Parotid gland (tissue), 1 donor: ENCODE data around the genes ZCCHC7 and FRMPD1.

DNA sequence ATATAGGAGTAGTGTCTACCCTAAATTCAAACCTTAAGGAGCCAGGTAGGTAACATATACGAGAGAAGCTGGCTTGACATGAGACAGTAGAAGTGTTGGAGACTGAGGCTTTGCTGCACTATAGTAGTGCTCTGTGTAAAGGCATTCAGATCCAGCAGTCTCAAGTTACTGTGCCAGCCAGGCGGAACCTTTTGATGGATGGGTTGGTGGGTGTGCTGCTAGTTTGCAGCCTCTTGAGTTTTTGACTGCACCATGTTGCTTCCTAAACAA lies 1.4 kb downstream of the CLTA start:
- PRO-cap = no peak

- PRO-cap = no peak
These were observed 61.0 kb upstream of the GNE start for GRCh38 chr9:36319300-36319652.

- PRO-cap = no peak
These were observed 204 bp downstream of the RNF38 start for GRCh38 chr9:36399963-36400166.

DNA sequence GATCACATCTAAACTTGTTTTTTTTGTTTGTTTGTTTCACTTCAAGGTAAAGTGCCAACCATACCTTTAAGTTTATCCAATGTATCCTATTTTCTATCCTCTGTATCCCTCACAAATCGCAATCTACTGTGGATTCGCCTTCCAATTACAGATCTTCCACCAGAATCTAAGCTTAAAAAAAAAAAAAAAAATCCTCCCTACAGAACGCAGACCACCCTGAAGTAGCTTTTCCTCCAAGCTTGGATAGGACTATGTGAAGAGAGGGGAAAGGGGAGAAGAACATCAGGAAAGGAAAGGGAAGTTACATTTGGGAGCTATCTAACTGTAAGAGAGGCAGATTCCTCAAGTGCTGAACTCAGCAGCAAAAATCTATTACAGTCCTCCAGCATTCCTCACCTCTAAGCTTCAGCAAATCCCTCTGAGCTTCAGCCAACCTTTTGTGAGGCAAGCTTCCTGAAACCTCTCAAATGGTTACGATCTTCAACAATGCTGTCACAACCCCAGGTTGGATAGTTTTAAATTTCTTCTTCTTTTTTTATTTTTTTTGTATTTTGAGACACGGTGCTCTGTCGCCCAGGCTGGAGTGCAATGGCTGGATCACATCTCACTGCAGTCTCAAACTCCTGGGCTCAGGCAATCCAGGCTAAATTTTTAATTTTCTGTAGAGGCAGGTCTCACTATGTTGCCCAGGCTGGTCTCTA lies 2.4 kb upstream of the RNF38 start:
- PRO-cap = no peak

GRCh38 chr9:36566626-36567415 lies 5.9 kb upstream of the MELK start:
- PRO-cap = no peak

- PRO-cap = no peak
These were observed 192.8 kb downstream of the MELK start for GRCh38 chr9:36765152-36766174.

DNA sequence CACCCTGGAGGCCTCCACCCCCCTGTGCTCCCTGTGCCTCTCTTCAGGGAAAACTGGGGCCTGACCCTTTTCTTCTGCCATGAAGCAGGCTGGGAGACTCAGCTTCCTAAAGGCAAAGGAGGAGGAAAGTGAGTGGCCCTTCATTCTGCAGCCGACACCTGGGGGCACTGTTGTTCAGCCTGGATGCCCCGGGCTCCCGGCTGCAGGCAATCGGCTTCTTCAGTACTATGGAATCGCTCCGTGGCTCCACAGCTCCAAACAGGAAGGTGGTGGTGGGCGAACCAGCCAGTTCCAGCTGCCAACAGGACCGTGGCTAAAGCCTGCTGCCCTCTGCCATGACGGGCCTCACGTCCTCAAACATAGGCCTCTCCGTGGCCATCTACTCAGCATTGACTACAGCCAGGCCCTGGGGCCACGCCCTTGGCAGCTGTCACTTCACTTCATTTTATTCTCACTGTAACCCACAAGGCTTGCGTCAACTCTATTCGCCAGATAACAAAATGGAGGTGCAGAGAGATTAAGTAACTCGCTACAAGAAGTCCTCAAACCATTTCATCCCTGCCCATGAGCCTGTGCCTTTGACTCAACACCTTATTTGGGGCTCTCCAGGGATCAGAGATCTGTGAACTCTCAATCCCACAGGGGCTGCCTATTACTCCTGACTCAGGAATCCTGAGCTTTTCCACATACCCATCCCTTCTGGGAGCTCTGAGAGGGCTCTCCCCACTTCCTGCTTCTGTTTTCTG lies 38.0 kb downstream of the PAX5 start:
- PRO-cap = no peak

- PRO-cap = no peak
These were observed 2.3 kb upstream of the PAX5 start for GRCh38 chr9:37036274-37036936.

- PRO-cap = unidirectional peak, plus-strand start at chr9:37120587; unidirectional peak, plus-strand start at chr9:37120614
These were observed at the start of gene ZCCHC7 for GRCh38 chr9:37120220-37121370. ZCCHC7 (plus strand) TSS chr9:37120574.

- PRO-cap = no peak
These were observed 52.7 kb upstream of the GRHPR start for GRCh38 chr9:37369800-37370151.

DNA sequence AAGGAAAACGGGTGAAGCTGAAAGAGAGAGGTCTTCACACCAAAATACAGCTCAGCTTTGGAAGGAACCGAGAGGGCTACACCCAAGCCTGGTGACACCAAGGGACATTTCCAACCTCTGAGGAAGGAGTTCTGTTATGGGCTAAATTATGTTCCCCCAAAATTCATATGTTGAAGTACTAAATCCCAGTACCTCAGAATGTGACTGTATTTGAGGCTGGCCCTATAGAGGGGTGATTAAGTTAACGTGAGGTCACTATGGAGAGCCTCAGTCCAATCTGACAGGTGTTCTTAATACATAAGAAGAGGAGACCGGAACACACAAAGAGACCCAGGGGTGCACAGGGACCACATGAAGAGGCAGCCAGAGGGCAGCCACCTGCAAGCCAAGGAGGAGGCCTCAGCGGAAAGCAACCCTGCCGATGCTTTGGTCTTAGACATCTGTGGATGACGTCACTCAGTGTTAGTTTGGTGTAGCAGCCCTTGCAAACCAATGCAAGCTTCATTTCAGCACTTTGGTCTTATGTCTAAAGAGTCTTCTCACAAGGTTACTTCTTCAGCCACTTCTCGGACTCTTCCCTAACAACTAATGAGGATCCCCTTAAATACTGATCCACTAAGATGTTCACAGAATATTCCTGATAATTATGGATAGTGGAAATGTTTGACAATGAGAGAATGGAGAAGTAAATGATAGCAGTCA lies 47.7 kb upstream of the GRHPR start:
- PRO-cap = no peak

DNA sequence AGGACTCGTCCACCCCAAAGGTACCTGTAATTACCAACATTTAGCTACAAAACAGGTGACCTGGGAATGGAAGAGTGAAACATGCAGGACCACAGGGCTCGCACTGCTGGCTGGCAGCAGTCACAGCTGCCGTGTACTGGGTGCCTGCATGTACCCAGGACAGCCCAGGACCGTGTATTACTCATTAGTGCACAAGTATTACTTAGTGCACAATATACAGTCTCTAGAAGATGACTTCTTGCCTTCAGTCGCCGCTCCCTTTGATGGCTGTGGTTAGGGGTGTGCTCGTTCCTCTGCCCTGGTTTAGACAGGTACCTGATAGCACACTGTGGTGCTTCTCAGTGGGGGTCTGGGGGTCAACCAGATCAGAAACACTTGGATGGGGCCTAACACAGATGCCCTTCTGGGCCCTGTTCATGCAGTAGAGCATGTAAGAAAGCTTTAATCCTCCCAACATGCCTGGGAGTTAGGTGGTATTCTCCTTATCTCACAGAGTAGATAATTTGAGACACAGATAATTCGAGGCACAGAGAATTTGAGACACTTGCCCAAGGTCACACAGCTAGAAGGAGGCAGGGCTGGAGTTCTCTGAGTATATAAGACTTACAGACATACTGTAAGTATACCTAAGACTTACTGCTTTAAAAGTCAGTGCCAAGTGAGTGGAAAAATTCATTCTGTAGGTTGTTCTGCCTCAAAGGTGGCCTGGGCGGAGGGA lies 8.9 kb downstream of the GRHPR start:
- PRO-cap = no peak

DNA sequence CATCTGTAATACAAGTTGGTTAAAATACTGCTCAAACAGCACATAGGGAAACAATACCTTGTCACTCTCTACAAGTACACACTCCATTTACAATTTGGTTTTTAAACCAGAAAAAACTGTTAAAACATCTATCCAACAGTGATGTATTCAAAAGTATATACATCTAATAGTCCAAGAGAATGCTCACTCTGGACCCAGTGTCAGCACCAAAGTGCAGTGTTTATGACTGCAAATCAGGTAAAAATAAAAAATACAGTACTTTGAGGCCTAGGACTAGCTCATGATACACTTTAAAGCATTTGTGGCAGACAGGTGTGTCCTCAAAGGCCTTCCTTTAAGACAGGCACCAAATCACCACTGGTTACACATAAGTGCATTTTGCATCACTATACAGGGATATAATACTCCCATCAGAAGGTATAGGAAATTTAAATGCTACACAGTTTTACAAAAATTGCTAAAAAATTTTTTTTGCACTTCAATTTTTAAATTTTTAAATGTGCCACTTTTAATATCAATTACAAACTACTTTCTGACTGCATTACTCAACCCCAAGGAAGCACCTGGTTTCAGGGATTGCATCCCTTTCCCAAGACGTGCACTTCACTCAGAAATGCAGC lies 17.4 kb downstream of the GRHPR start:
- PRO-cap = no peak

DNA sequence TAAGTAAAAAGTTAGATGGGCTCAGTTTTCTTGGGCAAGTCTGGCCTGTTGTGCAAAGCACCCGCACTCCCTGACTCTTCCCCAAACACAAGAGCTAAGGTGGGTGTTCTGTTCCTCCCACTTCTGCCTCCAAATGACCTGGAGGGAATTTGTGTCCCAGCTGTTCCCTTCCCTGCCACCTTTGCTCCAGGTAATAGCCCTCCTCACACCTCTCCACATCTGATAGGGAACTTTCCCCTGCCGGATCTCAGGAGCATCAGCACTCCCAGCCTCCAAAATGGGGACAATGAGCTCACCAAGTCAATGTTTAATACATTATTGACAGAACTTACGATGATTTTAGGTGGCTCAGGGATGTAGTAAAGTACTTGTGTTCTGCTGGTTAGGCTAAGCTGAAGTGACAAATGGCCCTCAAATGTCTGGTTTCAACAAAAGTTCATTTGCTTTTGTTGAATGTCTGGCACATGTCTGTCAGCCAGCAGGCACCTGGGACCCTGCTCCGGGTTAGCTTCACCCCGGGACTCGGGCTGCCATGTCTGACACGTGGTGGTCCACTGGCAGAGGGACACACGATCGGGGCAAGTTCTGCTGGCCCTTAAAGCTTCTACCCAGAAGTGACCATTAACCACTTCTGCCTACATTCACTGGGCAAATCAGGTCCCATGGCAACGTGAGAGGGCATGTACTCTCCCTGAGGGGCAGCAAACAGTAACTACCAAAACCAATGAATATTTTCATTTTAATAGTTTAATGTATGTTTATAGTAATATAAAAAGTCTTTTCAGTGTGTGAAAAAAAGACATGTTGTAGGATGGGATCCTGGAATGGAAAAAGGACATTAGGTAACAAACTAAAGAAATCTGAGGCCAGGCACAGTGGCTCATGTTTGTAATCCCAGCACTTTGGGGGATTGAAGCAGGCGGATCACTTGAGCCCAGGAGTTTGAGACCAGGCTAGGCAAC lies 23.7 kb downstream of the POLR1E start:
- PRO-cap = no peak

DNA sequence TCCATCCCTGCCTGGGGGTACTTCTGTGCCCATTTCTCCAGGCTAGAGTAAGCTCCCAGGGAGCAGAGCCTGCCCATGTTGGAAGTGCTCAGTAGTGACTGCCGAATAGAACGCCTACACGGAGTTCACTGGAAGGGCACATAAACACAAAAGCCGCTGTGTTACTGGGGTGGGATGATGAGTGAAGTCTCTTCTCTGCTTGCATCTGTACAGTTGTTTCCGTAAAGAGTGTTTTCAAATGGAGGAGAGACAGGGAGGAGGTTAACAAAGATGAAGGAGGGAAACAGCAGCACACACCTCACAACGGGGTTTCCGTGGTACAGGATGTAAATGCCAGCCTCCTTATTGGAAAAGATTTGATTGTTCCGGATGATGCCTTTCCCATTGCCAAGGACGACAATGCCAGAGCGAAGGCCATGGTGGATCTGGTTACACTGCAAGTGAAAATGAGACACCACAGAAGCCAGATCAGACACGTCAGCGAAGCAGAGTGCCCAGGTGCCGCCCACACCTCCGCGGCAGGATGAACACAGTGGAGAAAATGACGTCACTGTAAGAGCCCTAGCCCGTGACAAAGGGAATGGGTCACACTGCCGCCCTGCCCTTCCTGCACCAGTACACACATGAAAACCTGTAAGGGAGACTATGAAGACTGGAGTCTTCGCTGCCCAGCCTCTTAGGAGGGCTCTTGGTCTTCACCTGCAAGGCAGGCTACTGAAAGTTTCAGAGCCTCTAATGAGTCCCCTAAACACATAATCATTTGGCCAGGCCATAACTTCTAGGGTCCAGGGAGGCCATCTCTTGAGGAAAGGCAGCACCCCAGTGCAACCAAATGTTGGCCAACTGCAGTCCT lies 43.3 kb downstream of the POLR1E start:
- PRO-cap = no peak

DNA sequence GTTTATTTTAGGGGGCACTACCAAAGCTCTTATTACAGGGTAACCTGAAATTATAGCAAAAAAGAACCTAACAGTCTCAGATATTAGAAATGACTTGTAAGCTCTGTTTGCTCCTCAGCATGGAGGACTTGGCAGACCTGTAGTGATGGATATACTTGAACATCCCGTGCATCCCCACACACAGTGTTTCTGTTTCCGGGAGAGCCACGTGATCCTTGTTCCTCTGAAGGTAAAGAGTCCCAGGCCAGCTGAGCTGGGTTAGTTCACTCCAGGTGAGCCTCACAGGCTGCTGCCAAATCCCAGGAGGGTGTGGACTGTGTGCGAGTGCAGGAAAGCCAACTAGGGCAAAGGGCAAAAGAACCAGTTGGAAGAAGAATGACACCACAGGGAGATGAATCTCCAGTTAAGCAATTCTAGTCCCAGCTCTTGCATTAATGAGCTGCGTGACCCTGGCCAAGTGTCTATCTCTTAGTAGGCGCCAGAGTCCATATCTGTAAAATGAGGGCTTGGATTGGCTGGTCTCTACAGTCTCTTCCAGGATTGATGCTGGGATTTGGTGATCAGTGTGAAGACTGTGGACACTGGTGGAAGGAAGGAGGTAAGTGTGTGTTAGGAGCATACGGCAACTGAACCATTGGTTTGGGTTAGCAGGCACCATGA lies 10.5 kb upstream of the TOMM5 start:
- PRO-cap = no peak

- PRO-cap = no peak
These were observed at the start of gene FRMPD1 for GRCh38 chr9:37650547-37651666. FRMPD1 (plus strand) TSS chr9:37650954.

DNA sequence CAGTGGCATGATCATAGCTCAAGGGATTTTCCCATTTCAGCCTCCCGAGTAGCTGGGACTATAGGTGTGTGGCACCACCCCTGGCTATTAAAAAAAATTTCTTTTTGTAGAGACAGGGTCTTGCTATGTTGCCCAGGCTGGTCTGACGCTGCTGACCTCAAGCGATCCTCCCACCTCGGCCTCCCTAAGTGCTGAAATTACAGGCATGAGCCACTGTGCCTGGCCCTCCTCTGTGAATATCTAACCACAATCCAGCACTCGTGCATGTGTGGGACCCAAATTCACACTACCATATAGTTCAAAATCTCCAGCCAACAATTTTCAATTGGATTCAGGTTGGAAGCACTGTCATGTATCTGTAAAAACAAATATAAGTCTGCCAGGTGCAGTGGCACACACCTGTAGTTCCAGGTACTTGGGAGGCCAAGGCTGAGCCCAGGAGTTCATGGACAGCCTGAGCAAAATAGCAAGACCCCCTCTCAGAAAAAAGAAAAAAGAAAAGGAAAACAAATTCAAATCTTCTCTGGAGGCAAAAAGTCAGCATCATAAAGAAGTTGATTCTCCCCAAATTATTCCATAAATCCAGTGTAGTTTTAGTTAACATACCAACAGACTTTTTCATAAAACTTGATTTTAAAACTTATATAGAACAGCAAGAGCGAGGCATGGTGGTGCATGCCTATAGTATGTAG lies 27.5 kb downstream of the DCAF10 start:
- PRO-cap = no peak

GRCh38 chr9:37861355-37862094 lies 42.4 kb downstream of the SLC25A51 start:
- PRO-cap = no peak

GRCh38 chr9:37903247-37904011 lies 498 bp downstream of the SLC25A51 start:
- PRO-cap = no peak